Calu3 (cell line): ENCODE data around the genes WLS, LHX8, ACADM and AK5.

DNA sequence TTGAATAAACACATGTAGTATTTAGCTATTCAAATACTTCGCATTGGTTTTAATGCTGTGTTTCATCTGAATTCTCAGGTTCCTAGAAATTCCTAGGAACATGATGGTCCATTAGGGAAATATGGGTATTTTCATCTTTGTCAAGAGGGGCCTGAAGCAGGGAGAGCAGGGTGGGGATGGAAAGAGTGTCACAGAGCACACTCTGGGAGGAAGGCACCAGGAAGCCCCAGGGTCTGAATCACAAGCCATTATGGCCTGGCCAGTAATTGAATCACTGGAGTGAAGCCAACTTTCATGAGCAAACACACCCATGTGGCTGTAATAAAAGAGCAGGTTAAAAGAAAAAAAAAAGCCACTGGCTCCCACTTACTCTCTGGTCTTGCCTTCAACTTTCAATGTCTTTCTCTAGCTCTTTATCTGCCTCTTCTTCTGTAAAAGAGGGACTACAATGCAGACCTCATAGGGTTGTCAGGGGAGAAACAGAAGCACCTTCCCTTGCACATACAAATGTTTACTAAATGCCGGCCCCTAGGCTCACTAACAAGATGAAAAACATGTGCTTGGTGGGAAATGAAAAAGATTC lies 28.4 kb downstream of the GADD45A start:
- PRO-cap = no peak

DNA sequence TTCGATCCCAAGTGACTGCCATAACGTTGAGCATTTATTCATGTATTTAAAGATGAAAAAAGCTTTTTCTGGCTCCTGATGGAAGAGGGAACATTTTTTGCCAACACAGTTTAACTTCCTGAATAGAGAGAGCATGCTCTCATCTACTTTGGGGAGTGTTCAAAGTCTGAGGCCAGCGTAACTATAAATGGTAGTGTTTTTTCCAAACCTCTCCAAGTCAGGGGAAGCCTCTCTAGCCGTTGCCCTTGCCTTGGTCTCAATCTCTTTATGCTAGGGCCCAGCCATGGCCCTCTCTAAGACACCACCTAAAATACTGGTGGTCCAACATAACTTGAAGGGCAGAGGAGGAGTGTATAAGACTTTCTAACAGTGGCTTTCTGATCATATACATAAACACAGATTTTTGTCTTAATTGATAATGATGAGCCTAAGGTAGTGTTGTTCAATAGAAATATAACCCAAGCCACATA lies 55.7 kb downstream of the GNG12 start:
- PRO-cap = no peak

- PRO-cap = no peak
These were observed 16.8 kb downstream of the GNG12 start for GRCh38 chr1:67816256-67817155.

DNA sequence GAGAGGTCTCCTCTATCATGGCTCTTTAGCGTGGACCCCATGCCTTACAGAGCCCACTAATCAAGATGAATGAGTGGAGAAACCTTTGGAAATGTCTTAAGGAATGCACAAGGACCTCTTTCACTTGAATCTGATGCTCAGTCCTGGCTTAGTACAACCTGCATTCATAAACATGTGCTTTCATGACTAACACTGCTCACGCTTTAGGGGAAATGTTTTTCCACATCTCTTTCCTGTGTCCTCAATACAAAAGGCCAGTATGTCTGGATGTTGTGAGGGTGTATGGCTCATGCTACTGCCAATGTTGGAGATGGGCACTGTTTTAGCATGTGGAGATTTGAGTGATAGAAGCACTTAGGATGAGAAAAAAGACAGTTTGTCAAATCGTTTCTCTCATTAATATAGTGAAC lies 14.2 kb upstream of the GNG12 start:
- PRO-cap = no peak

DNA sequence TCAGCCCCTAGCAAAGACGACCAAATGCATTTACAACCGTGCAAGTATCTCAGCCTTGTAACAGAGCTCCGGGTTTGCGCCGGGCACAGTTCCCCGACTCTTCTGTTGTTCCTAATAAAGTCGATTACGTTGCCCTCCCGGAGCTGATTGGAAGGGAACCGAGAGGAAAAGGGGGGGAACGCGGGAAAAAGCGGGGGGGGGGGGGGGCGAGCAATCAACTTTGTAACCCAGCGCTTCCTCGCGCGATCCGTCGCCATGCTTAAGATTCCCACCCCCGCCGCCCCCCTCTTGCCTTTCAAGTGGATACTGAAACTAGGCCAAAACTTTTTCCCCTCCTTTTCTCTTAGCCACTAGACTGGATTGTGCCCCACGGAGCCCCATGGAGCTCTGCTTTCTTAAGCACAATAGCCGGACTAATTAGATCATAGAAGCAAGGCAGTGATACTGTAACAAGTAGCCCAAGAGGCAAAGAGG lies 620 bp downstream of the WLS start:
- PRO-cap = bidirectional peak, plus-strand start at position 241 of the sequence, minus-strand start at position 104 of the sequence

GRCh38 chr1:68232140-68233297 lies at the start of gene WLS:
WLS (minus strand) TSS chr1:68232523.
- PRO-cap = bidirectional peak, plus-strand start at chr1:68232661, minus-strand start at chr1:68232523

DNA sequence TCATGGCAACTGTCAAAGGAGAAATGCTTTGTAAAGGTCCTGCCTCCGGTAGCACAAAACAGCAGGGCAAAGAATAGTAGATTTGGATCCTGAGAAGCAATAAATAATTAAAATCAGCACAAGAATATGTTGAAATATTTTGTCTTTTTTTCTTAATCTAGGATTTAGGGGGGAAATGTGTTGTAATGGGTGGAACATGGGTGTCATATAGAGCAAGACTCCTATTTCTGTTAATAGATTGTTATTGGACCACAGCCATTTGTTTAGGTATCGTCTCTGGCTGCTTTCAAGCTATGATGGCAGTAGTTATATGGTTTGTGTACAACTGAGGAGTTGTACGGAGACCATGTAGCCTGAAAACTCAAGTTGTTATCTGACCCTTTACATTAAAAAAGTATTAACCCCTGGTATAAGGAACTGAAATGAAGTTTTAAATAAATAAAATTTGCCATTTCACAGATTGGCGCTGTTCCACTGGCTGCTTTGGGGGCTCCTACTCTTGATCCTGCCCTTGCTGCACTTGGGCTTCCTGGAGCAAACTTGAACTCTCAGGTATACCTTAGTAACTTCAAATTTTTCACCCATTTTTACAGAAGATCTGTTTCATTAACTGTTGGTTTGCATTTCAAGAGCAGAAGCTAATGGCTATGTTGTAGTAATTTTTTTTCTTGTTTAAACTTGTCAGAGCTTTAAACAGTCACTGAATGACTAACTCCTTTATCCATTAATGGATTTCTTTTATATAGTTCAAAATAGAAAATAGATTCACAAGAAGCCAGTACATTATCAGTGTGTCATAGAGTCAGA lies 13.3 kb downstream of the SRSF11 start:
- PRO-cap = no peak

GRCh38 chr1:70460923-70461300 lies 49.8 kb downstream of the CTH start:
- PRO-cap = no peak

GRCh38 chr1:71067254-71068003 lies 13.4 kb downstream of the ZRANB2 start:
- PRO-cap = no peak

GRCh38 chr1:71073955-71074512 lies 6.8 kb downstream of the ZRANB2 start:
- PRO-cap = no peak

DNA sequence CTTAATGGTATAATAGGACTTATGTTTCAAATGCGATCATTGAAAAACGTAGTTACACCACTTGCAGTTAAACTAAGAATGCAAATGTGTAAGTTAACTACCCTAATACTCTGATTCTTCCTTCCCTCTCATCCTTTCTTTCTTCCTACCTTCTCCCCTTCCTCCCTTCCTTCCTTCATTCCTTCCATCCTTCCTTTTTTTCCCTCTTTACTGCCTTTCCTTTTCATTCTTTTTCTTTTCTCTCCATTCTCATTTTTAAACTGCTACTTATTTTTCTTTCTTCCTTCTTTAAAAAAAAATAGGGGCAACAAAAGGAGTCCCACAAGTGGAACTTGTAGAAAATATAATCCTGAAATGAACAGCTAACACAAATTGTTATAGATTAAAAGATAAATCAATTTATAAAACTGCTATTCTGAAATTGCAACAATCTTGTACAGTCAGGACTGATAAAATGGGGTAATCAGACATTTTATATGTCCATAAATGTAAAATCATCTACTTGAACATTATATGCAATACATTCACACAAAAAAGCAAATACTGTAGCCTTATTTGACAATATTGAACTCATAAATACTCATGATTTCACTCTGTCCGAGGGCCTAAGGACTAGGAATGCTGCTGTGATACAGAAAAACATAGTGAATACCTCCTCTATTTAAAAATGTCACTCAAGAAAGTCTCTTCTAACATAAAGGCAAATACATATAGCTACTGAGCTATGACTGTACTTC lies 323.7 kb upstream of the ZRANB2 start:
- PRO-cap = no peak

- PRO-cap = bidirectional peak, plus-strand start at chr1:72284526, minus-strand start at chr1:72284530; bidirectional peak, plus-strand start at chr1:72285028, minus-strand start at chr1:72284786; bidirectional peak, plus-strand start at chr1:72285301, minus-strand start at chr1:72285255
These were observed 2.4 kb upstream of the NEGR1 start for GRCh38 chr1:72284362-72285582.

- PRO-cap = no peak
These were observed 616.5 kb upstream of the NEGR1 start for GRCh38 chr1:72898465-72899670.

- PRO-cap = unidirectional peak, minus-strand start at chr1:74733835
These were observed 789 bp downstream of the TYW3 start for GRCh38 chr1:74733722-74734160.

- PRO-cap = no peak
These were observed at the start of gene LHX8 for GRCh38 chr1:75134223-75134937. LHX8 (plus strand) TSS chr1:75134388.

DNA sequence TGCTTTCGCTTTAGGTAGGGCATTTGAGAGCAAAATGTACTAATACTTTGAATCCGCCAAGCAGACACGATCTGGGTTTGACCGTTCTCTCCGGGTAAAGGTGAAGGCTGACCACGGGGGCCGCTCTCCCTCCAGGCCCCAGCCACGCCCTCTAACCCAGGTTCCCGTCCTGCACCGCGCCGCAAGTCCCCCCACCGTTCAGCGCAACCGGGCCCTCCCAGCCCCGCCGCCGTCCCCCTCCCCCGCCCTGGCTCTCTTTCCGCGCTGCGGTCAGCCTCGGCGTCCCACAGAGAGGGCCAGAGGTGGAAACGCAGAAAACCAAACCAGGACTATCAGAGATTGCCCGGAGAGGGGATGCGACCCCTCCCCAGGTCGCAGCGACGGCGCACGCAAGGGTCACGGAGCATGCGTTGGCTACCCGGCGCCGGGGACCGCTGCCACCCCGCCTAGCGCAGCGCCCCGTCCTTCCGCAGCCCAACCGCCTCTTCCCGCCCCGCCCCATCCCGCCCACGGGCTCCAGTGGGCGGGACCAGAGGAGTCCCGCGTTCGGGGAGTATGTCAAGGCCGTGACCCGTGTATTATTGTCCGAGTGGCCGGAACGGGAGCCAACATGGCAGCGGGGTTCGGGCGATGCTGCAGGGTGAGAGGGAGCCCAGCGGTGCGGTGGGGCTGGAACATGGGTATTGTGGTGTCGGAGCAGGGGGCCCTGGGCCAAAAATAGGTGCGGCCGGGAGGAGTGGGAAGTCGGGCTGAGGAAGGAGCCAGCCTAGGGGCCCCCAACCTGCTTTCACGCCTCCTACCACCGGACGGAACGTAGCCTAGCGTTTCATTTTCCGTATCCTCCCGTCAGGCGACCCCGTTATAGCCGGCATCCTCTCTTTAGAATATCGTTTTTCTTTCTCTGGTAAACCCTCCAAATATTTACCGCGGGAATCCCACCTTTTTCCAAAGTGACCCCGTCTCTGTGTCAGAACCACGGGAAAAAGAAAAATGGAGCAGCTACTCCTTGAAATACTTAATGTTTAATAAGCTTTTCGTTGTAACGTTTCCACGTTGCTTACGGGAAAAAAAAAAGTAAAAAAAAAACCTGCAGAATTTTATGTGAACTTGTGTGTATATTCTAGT lies at the start of gene ACADM:
TSS of gene ACADM (plus strand) at position 532 of the 1,125 bp plus-strand sequence.
- PRO-cap = bidirectional peak, plus-strand start at position 257 of the sequence, minus-strand start at position 102 of the sequence; bidirectional peak, plus-strand start at position 581 of the sequence, minus-strand start at position 476 of the sequence

GRCh38 chr1:75786947-75787377 lies 906 bp downstream of the RABGGTB start:
- PRO-cap = no peak

GRCh38 chr1:75928842-75929114 lies 3.4 kb downstream of the ASB17 start:
- PRO-cap = no peak

DNA sequence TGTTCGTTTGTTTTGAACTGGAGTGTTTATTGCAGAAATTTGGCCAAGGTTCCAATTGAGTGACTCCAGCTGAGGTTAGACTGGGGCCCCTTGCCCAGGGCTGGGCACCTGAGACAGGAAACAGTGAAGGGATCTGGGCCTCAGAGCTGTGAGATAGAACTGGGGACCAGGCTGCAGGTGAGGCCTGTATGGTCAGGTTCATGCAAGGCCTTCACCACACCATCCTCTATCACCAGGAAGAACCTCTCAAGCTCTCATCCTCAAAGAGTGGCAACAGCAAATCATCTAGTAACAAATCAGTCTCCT lies 278.8 kb downstream of the ST6GALNAC3 start:
- PRO-cap = no peak

DNA sequence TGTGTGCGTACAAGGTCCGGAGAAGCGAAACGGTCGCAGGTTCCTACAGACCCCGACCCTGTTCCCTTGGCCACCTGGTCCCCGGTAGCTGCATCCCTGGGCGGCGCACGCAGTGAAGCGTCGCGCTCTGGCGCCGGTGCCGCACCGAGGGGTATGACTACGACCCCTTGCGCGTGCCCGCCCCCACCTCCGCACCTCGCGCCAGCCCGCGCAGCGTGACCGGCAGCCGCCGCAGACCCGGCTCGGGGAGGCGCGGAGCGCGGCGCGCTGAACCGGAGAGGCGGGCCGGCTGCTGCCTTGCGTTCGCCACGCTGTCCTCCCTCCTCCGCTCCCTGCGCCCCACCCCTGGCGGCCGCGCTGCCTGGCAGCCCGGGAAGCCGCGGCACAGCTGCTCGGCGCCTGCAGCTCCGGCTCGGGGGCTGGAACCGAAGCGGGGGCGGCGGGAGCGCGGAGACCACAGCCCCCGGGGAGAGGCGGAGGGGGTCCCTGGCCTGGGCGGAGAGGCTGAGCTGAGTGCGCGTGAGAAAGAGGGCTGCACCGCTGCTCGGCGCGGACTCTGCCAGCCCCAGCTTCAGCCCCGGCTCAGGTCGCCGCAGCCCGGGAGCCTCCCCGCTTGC lies at the start of gene AK5:
TSS of gene AK5 (plus strand) at position 348 of the 617 bp plus-strand sequence.
- PRO-cap = no peak